Tibial artery (tissue), 1 donor: ENCODE results near the genes KIT and EXOC1.

- PRO-cap = no peak
These were observed 2.8 kb downstream of the USP46 start for GRCh38 chr4:52656260-52656778.

DNA sequence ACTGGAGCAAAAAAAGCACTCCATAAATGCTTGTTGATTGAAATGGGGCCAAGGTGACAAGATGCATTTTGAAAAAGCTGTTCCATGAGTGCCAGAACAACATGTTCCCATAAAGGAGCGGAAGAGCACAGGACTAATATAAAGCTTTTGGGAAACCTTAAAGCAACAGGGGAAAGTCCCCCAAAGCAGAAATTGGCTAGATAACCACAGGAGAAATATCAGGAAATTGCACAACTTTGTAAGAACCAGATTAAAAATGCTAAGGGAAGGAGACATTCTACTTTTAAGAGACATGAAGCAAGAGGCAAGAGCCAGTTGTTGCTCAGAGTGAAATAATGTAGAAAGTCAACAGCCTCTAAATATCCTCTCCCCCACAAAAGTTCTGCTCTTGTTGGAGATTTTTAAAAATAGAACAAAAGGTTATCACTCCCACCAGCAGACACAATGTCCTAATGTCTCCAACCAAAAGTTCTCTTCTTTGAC lies 85.1 kb upstream of the LNX1 start:
- PRO-cap = no peak

DNA sequence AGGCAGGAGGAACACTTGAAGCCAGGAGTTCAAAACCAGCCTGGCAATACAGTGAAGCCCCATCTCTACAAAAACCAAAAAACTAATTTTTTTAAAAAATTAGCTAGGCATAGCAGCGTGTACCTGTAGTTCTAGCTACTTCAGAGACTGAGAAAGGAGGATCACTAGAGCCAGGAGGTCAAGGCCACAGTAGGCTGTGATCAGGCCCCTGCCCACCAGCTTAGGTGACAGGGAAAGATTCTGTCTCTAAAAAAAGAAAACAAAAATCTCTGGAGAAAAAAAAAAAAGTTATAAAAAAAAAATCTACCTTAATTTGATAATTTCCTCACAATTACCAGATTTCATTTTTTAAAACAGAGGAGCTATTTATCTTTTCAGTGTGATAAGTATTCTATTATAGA lies 5.1 kb downstream of the CHIC2 start:
- PRO-cap = no peak

- PRO-cap = no peak
These were observed 2.1 kb downstream of the CHIC2 start for GRCh38 chr4:54062070-54062889.

DNA sequence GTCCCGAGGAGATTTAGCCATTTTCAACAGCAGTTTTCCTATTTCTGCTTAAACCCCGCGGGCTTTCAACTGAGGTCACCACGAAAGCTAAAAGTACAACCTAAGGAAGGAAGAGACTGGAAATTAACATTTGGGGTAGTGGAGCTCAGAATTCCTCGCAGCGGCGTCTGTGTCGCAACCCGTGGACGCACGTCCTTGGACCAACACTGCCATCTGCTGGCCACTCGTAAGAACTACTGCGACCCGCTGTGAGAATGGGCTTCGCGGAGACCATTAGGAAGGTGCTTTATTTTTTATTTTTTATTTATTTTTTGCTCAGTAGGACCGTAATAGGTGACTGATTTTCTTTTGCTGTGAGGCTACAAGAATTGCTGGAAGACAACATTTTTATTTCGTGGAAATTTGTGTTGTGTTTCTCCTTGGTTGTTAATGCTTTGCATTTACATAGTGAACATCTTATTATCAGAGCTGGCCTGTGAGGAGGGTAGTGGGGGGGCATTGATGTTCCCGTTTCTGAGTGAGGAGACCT lies 5.2 kb downstream of the PDGFRA start:
- PRO-cap = unidirectional peak, minus-strand start at position 169 of the sequence

DNA sequence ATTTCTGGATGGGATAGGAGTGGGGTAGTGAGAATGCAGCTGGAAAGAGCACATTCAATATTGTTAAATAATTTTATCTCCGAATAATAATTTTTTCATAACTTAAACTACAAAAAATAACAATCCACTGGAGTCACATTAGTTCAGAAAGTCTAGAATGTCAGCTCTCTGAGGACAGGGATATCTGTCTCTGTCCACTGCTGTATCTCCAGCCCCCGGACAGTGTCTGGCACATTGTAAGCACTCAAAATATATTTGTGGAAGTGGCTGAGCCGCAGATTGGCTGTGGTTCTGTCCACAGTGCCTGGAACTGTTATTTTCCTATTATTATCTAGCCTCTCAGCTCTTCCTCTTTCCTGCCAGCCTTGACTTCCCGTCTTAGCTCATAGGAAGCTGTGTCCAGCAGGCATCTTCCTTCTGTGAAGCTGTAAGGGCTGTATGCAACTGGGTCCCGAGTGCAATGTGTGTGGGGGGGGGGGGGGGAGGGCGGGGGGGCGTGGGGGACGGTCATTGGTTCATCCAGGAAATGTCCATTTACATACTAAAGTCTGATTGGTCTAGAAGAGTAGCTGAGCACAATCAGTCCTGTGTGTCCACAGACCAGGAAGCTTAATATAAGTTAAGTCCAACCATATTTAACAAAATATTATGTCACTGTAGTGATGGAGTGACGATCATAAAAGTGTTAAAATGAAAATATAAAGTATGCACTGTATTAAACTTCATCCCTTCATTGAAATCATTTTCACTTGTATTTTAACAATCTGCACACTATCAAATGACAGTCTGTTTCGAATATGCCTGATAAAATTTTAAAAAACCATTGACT lies 210.7 kb downstream of the PDGFRA start:
- PRO-cap = no peak

- PRO-cap = bidirectional peak, plus-strand start at chr4:54657957, minus-strand start at chr4:54657789
These were observed at the start of gene KIT for GRCh38 chr4:54657153-54658235. Gene KIT (plus strand): TSS chr4:54657957.

DNA sequence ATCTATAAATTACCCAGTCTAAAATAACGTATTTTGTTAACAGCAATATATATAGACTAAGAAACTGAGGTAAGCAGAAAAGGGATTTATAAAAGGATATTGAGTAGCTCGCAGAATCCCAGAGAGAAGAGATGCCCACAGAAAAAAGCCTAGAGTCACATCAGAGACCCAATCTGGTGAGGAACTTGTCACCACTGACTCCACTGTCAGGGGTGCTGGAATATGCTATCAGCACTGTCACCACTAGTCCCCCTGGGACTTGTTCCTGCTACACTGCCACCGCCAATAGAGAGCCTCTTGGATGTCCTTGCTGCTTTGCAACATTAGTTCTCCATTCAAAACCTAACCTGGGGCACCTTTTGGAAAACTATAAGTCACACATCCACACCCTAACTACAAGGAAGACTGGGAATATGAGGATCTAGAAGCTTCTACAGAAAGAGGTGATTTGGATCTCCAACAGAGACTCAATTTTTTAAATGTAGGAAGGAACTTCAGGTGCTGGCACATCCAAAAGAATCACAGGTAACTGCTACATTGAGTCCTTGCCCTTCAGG lies 125.1 kb downstream of the KDR start:
- PRO-cap = no peak

GRCh38 chr4:55593582-55594193 lies 1.6 kb upstream of the PDCL2 start:
- PRO-cap = no peak

GRCh38 chr4:55636561-55636995 lies 480 bp upstream of the NMU start:
- PRO-cap = no peak

DNA sequence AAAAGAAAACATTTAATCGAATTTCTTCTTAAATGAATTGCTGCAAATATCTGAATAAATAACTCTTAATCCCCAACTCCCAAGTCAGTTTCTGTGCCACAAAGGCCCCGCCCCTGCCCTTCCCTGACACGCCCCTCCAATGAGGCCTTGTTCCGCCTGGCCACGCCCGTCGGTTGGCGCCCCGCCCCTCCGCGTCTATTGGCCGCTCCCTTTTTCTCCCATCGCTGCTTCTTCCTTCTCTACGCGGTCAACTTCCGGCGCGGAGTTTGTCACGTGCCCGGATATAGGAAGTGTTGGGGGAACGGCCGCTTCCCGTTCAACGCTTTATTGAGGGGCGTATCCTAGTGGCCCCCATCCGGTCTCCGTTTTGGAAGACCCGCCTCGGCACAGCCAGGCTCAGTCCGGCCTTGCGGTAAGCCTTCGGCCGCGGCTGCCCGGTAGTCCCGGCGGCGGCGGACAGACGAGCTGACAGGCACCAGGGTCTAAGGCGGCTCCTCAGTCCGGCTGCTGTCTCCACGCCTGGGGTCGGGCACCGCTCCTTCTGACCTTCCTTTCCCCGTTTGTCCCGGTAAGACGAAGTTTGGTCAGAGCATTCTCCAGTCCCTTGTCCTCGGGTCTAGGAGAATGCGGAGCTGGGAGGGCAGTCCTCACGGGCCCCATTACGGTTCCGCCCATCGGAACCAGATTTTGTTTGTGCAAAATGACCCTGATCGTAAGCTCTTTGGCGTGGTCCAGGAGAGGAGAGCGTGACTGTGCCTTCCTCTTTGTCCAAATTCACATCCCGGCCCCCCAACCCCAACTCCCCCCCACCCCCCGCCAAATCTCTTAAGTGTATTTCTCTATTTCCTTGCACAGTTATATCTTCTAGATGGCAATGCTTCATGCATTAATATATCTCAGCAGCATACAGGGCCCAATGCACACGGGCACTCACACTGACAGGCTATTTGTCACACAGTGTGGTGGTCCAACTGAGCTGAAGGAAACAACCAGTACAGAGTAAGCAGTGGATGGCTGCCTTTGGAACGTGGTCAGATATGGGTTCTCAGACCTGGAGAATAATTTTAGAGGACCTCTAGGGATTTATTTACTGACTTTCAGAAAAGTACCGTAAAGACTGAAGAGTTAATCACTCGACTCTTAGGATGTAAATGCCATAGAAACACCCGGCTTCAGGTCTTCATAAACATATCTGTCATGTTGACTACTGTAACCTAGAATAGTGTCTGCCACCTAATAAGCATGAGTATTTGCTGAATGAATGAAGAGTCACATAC lies at the start of gene EXOC1:
Gene EXOC1 (plus strand): TSS at position 263 of the 1,277 bp plus-strand sequence.
- PRO-cap = unidirectional peak, plus-strand start at position 280 of the sequence

GRCh38 chr4:55949212-55949835 lies 579 bp downstream of the CEP135 start:
- PRO-cap = bidirectional peak, plus-strand start at chr4:55949284, minus-strand start at chr4:55949097

- PRO-cap = unidirectional peak, minus-strand start at chr4:56656517
These were observed 25.0 kb downstream of the HOPX start for GRCh38 chr4:56655911-56656667.

- PRO-cap = no peak
These were observed 22.8 kb downstream of the HOPX start for GRCh38 chr4:56658244-56658797.

DNA sequence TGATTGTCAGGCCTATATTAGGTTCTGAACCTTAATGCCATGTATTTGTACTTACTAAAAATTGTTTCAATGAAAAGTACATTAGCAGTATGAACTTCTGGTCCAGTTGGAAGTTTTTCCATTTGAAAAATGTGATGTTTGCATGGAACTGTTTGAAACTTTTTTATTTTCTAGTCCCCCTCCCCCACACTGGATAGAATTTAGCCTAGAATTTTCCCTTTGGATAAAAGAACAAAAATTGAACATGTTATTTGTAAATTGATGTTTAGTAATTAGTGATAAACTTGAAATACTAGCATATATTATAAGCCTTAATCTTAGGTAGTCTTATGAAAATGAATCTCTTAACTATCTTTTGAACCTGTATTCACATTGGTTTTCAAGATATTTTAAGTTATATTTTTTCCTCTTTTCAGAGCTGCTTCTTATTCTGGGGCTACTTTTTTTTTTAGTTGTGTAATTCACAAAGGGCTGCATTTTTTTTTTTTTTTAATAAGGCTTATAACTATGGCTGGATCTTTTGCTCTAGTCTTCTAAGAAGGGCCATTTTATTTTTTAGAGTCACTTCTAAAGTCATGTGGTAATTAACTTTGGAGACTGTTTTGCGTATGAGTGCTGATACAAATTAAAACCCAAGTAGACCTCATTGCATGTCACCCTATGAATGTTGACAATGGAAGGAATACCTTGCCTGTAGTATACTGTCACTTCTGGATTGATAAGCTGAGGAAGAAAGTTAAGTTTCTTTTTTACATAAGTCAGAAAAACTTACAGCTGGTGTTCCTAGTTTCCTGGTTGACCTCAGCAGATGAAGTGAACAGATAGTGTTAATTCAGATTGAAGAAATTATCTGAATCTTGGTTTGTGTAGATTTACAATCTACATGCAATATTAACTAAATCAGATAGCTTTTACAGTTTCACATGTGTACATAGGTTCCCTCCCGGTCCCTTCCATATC lies 27.1 kb downstream of the REST start:
- PRO-cap = no peak

DNA sequence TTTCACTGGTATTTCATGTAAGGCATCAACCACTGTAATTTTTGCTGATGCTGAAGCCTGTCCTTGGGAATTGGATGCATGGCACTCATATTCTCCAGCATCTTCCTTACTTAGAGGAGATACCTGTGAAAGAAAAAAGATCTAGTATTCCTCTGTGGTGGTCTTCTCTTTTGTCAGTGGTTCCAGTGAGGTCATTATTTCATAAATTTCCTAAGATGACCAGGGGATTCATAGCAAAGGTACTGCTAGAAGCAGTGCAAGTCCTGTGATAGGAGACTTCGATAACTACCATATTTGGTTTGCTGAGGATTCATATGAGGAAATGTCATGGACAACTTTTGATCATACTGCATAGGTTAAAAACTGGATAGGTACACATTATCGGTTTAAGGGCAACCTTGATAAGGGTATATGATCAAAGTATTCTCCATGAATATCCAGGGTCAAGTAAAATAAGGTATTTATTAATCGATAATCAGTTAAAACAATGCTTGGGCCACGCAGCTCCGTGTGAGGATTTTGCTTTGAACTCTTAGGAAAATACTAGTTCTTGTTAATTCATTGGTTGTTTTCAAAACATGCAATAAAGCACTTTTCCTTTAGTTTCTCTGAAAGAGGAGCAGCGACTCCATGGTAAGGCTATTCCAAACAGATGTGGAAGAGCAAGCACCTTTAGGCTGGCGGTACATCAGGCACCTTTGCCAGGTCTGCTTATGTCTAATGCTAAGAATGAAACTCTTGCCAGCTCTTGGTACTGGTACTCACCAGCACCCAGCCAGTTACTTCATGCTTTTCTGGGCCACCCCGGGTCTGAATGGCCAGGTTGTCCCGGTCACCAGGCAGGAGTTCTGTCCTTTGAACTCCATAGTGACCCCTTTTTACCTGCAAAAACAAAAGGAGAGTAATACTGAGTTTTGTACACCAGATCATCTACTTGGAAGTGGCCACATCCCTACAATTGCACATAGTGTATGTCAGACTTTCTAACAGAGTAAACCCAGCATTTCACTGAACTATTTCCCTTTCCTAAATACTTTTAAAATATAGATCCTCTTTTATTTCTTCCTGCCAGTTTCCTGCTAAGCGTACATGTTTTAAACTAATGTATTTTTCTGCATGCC lies 54.1 kb downstream of the POLR2B start:
- PRO-cap = no peak

DNA sequence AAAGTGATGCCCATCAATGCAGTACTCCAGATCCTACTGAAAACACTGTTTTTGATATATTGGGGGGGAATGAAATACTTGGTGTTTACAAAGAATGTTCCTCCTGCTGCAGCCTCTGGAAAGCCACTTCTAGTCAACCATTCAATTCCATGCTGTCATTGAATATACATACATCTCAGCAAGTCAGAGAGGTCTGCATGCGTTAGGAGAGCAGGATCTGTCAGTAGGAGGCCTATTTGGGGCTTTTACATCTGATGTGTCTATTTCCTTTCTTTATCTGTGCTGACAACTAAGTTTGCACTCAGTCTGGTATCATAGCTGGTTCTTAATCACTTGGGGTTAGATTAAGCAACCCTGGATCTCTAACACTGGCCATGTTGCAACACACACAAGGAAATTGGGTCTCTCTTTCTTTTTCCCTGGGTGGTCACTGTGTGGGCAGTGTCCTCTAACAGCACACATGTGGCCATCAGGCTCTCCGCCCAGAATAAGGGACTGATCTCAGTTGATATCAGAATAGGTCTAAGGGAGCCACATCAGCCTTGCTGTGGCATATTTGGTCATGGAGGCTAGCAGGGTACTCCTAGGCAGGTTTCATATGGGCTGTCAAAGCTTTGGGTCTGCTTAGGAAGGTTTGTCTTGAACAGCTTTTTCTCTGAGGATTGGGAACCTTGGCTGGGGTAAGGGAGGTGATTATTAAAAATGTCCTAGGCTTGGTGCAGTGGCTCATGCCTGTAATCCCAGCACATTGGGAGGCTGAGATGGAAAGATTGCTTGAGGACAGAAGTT lies 38.8 kb downstream of the IGFBP7 start:
- PRO-cap = no peak

DNA sequence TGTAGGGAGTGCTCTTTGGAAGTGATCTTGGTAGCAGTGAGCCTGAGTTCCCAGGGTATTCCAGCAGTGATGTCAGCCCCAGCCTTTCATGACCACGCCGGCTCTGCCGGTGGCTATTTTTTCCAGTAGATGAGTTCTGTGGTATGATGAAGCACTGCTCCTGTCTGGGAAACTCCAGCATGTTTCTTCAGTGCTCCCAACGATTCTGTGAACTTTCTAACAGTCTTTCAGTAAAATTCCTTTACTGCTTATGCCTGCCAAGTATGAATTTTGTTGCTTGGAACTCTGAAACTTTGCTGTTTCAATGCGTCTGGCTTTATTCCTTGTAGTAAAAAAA lies 391.7 kb upstream of the IGFBP7 start:
- PRO-cap = no peak

GRCh38 chr4:61372762-61373470 lies 172.8 kb downstream of the ADGRL3 start:
- PRO-cap = no peak

DNA sequence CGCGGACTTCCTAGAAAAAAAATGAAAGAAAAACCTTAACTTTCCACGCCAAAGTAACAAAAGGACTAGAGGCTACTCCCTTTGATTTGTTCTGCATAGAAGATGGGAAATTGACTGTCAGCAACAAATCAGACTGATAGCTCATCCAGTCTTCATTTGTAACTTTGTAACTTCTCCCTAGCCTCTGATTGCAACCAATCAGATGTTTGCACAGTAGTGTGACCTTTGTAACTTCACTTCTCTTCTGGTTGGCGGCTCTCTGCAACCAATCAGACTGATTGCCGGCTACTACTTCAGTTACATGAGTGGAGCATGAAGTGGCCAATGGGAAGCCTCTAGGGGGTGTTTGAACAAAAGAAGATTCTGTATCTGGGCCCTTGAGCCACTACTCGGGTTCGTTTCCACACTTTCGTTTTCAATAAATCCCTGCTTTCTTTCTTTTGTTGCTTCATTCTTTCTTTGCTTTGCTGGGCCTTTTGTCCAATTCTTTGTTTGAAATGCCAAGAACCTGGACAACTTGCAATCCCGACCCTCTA lies 1285.8 kb downstream of the TECRL start:
- PRO-cap = no peak